Cardiac muscle cell (in vitro differentiated cells and primary cell): ENCODE data around the gene GRAMD2B.

- RAMPAGE, long total RNA: no peak
- RRBS: no CpG with 5 or more reads among the region's 6 CpGs
These were observed 80.5 kb upstream of the TNFAIP8 start for GRCh38 chr5:119275269-119275741.

- RAMPAGE, long total RNA: no peak
- RRBS: no CpG with 5 or more reads among the region's 3 CpGs
These were observed 80.1 kb upstream of the TNFAIP8 start for GRCh38 chr5:119275742-119276194.

DNA sequence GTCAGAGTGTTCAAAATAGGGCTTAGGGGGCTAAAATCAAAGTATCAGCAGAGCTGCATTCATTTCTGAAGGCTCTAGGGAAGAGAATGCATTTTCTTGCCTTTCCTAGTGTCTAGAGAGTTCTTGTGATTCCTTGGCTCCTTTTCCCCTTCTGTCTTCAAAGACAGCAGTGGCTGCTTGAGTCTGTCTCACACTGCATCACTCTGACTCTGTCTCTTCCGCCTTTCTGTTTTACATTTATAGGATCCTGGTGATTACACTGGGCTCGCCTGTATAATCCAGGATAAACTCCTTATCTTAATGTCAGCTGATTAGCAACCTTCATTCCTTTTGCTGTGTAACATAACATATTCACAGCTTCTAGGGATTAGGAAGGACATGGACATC is 267.5 kb downstream of the FAM170A start:
- RAMPAGE, long total RNA: no peak
- RRBS: no CpG with 5 or more reads among the region's 2 CpGs

DNA sequence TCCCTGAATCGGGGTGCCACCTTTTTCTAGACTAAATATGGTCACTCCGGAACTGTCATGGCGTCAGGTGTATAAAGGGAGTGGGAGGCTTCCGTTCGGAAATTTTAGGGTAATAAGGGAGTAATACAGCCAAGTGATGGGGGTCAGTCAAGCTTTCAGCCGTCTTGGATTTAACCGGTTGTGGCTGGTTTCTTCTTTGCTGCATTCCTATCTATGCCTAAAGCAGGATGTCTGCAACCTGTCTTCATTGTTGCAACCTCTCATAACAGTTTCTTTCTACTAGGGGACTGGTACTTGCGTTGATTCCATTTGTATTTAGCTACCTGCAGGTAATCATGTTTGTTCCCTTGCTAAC is 48.8 kb downstream of the PRR16 start:
- RAMPAGE, long total RNA: no peak
- RRBS: no CpG with 5 or more reads among the region's 8 CpGs

DNA sequence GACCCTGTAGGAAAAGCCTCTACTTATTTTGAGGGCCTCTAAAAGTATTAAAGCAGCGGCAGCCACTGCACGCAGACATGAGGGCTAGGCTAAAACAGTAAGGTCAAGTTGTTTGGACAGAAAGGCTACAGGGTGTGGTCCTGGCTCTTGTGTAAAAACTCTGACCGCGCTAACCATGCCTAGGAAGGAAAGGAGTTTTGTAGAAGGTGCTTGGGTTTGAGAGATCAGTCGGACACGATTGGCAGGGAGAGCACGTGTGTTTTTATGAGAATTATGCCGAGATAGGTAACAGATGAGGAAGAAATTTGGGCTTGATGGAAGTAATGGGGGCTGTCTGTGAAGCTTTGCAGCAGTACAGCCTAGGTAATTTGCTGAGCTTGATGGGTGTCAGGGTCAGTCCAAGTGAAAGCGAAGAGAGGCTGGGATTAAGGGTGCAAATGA is 163.6 kb downstream of the SNCAIP start:
- RAMPAGE, long total RNA: no peak
- RRBS: no CpG with 5 or more reads among the region's 9 CpGs

GRCh38 chr5:123206848-123207562 is 118.0 kb downstream of the PRDM6 start:
- RAMPAGE, long total RNA: no peak
- RRBS: no CpG with 5 or more reads among the region's 6 CpGs

- RAMPAGE, long total RNA: no peak
- RRBS: no CpG with 5 or more reads among the region's 3 CpGs
These were observed 58.9 kb downstream of the CEP120 start for GRCh38 chr5:123364372-123364730.

- RAMPAGE, long total RNA: no peak
- RRBS: no CpG with 5 or more reads among the region's 4 CpGs
These were observed 36.5 kb downstream of the CSNK1G3 start for GRCh38 chr5:123548272-123549018.

GRCh38 chr5:124402059-124402695 is 344.3 kb downstream of the ZNF608 start:
- RAMPAGE, long total RNA: no peak
- RRBS: no CpG with 5 or more reads among the region's 6 CpGs

DNA sequence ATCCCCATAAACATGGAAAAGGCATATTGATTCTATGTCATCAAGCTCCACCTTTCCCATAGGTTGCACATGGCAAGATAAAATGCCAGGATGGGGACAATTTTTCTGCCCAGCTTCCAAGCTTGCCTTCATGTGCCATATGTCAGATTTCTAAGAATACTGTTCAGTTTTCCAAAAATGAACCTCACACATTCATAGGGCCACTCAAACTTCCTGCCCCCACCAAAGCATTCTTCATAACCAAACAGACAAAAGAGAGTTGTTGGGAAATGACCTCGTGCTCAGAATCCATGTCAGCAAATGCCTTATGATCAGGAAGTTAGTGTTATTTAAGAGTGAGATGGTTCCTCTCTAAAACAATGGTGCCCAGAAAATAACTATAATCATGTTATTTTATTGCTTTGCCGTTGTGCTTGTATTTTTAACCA is 208.3 kb downstream of the ZNF608 start:
- RAMPAGE, long total RNA: no peak
- RRBS: no CpG with 5 or more reads among the region's 2 CpGs

GRCh38 chr5:124671124-124671630 is 75.3 kb downstream of the ZNF608 start:
- RAMPAGE, long total RNA: no peak
- RRBS: no CpG with 5 or more reads among the region's 1 CpG

- RAMPAGE, long total RNA: no peak
These were observed 1.1 kb downstream of the ZNF608 start for GRCh38 chr5:124745429-124745673.

DNA sequence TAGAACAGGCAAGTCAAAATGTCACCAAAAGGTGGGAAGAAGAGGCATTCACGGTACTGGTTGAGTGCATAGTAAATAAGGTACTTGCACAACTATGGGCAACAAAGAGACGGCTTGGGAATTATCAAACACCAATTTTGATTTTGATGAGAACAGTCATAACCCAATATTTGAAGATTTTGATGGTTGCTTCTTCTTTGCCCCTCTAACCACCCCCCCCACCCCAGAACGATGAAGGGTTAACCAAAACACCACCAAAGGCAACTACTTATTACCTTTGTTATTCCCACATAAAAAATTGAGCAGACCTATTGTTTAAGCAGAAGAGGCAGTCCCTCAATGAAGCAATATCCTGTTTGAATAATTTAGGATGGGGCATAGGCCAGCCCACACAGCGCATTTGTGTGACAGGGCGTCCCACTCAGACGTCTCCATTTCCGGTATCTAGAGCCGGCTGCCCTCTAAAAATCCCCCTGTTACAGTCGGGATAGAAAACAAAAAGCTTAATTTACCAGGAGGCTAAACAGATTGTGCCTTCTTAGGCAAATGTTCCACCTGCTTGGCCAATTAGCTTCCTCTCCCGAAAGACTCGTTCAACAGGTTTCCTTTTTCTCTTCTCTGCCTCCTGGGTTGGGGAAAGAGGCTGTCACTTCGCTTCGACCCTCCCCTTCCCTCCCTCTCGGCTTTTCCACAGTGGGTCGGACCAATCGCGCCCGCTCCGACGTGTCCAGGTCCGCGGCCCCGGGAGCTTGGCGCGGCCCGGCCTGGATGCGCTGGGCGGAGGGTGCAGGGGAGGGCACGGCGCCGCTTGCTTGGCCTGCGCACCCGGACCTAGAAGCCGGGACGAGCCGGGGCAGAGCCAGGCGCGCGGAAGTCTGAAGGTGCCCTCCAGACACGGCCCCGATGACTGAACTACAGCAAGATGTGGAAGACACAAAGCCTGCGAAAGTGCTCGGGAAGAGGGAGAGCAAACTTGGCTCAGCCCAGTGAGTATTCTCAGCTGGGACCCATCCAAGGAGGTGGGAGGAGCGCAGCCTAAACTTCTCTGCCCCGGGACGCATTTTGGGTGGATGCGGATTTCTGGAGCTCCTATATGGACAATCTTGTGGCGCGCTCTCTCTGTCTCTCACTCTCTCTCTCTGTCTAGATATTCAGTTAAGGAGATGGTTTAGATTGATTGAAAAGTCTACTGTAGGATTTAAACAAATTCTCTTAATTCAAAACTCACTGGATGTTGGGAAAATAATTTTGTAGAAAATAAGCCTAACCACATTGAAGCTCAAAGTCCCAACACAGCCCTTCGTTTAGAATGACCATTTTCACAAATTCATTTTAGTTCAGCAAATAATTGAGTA is at the start of gene GRAMD2B:
Gene GRAMD2B, plus strand, starts transcription at position 706 of the 1,355 bp plus-strand sequence.
- RAMPAGE, long total RNA: start-site peak on the plus strand centred at position 758 of the sequence, 188 bp wide, 1,038 and 409 reads in 2 replicates
- RRBS: 1% methylated on average over 8 of the region's 50 CpGs

GRCh38 chr5:126437012-126437832 is 14.0 kb downstream of the GRAMD2B start:
- RAMPAGE, long total RNA: no peak
- RRBS: no CpG with 5 or more reads among the region's 5 CpGs

DNA sequence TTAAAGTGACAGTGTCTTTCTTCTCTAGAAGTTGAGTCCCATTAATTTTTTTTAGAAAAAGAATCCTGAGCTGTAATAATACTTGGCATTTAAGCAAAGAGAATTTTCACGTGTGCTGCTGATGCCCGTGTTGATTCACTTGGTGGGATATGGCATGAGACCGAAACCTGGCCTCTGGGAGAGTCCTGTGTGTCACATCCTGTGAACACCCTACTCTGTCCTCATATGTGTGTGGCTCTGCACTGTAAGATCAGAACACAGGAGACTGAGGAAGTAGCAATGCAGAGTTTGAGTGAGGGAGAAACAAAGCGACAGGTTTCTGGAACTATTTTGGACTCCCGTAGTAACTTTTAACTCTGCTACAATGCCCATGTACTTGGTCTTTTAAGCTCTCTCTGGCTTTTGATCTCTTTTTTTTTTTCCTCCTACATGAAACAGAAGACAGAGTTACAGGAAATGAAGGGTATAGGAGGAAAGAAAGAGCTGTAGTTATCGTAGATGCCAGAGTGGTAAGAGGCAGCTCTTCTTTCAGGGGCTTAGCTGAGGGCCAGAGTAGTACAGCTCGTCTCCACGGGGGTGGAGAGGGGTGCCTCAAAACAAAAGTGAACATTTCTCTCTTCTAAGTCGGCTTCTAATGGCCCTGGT is 26.6 kb downstream of the GRAMD2B start:
- RAMPAGE, long total RNA: no peak
- RRBS: no CpG with 5 or more reads among the region's 9 CpGs

DNA sequence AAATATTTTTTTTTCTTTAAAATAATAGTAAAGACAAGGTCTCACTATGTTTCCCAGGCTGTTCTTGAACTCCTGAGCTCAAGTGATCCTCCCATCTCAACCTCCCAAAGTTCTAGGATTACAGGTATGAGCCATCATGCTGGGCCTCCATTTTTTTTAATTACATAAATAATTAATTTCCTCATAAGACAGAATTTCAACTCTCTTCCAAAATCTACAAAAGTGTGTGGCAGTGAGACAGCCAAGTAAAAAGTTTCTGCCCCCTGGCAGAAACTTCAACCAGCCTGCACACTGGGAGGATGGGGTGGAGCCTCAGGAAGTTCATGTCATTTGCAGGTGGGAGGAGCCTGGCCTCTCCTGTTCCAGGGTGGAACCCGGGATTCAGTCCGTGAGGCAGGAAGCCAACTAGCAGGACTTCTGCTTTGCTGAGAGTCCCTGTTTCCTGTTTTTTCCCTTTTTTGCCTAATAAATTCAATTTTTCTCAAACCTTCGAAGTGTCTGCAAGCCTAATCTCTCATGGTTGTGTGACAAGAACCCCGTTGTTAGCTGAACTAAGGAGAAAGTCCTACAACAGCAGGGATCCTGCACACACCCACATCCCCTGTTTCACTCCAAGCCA is 69.5 kb downstream of the ALDH7A1 start:
- RAMPAGE, long total RNA: no peak
- RRBS: no CpG with 5 or more reads among the region's 4 CpGs

DNA sequence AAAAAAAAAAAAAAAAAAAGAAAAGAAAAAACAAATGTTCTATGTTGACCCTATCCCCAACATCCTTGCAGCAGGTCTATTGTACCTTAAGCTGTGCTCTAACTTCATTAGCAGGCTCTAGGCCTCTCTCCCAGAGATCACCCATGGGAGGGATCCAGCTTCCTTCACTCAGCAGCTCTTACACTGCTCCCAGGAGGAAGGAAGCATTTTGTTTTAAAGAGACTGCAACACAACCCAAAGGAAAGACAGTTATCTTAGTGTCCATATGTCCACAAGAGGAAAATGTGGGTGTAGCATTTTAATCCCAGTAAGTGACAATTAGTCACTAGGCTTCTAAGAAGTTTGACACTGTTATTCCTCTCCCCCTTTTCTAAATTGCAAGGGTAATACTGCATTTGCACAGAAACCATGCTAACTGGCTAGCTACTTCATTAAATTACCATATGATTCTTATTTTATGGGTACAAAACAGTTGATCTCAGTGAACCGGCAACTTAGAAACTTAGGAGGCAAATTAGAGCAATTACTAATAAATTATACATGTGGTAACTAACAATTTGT is 58.8 kb downstream of the MARCHF3 start:
- RAMPAGE, long total RNA: no peak
- RRBS: no CpG with 5 or more reads among the region's 1 CpG

GRCh38 chr5:127025255-127025847 is 5.0 kb downstream of the MARCHF3 start:
- RAMPAGE, long total RNA: no peak
- RRBS: no CpG with 5 or more reads among the region's 1 CpG

DNA sequence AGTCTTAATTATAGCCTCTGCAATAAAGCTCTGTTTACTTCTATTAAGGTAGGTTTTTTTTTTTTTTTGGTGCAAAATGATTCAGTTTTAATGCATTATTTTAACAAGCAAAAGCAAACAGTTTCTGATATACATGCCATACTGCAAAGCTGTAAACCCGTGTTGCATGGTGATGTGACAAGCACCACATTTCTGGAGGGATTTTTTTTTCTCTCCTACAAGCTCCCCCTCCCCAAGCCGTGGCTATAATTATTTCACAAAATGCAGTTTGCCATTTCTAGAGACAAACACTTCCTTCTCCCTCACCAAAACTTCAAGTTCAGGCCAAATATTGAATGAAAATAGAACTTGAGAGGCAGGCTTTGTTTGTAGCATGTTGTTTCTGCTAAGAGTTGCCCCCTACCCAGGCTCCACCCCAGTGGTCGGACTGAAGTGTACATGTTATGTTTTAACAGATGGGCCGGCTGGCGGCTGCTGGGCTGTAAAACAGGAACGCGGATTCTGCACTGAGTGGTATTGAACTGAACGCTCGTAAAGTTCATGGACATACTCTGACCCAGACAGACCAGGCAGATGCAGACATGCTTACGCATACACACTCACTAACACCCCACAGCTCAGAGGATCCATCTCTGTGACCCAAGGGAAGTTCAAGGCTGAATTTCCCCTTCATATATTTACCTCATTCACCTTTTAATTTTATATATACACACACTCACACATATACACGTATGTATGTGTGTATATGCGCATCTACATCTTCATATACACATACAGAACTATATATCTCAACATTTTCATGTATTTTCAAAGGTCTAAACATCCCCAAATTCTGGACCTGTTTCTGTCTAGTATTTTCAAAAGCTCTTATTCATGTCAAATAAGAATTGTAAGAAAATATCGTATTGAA is 1.6 kb downstream of the MARCHF3 start:
- RAMPAGE, long total RNA: no peak
- RRBS: no CpG with 5 or more reads among the region's 13 CpGs

DNA sequence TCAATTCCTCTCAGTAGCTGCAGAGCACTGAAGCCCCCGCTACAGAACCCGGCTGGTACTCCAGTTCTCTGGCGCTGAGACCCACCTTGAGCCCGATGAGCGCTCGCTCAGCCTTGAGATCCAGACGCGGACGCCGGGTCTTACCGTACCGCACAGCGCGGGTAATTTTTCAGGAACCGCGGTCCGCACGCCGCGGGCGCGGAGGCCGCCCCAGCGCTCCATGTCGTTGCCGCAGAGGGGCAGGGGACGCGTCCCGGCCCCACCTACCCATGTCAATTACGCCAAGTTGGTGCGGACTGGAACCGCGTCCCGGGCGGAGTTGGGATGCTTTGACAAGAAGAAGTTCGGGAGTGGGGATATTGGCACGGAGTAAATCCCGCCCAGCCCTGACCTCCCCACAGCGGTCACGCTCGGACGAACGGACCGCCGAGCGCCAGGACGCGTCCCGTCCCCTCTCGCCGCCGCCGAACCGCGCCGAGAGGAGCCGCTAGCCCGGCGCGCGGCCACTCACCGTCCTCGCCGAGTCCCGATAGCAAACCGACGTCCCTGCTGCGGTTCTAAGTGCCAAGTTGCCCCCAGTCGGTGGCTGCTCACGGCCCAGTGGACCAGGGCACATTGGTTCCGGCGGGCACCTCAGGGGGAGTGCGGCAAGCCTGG is 391 bp downstream of the MARCHF3 start:
- RAMPAGE, long total RNA: no peak
- RRBS: 2% methylated on average over 22 of the region's 73 CpGs